Left ventricle myocardium (tissue), 1 donor: ENCODE measurements around the genes C1orf100, EFCAB2 and KIF26B.

- PRO-cap: no peak
Observed at GRCh38 chr1:244348646-244349508, 3.6 kb upstream of the C1orf100 start.

GRCh38 chr1:244352434-244352788, at the start of gene C1orf100:
C1orf100 (plus strand) TSS chr1:244352635.
- PRO-cap: no peak

DNA sequence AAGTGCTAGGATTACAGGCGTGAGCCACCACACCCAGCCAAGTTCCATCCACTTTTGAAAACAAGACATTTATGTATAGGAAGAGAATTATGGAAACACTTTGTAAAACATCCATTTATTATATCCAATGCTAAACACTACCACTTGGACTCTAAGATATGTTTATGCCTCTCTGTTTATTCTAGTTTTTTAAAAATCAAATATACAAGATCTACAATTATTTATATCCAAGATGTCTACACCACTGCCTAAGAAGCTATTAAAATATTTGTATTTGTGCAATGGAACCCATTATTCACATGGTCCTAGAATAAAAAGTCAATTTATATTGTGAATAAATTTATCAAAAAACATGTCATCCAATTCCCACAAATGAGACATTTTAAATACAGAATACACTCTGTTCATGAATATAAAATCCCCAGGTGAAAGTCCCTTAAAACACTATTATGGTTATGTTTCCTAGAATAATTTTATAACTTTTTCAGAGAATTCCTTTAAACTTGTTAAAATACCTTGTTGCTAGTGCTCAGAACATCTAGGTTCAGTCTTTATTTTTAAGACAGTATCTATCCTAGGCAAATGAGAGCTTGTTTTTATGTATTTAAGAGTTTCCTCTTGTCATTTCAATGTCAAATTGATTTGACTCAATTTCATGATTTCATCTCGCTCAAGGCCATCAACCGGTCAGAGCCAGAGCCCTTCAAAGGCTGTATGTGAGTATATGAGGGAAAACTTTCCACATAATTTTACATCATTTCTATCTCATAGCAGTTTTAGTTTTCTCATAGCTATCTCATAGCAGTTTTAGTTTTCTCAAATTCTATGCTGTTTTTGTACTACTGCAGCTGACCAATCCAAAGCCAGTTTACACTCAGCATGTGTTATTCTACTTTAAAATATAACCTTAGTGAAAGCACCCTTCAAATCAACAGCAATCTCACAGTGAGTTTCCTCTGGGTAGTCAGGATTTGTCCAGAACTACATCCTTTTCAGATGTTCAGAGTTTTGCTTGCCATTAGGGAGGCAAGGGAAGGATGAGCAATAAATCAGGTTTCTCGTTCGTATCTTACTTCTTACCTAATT, 12.9 kb downstream of the HNRNPU start:
- PRO-cap: no peak

- PRO-cap: bidirectional peak, plus-strand start at chr1:244969791, minus-strand start at chr1:244969708; bidirectional peak, plus-strand start at chr1:244970139, minus-strand start at chr1:244970228
Observed at GRCh38 chr1:244969570-244970272, at the start of gene EFCAB2. EFCAB2 (plus strand) TSS chr1:244969682.

DNA sequence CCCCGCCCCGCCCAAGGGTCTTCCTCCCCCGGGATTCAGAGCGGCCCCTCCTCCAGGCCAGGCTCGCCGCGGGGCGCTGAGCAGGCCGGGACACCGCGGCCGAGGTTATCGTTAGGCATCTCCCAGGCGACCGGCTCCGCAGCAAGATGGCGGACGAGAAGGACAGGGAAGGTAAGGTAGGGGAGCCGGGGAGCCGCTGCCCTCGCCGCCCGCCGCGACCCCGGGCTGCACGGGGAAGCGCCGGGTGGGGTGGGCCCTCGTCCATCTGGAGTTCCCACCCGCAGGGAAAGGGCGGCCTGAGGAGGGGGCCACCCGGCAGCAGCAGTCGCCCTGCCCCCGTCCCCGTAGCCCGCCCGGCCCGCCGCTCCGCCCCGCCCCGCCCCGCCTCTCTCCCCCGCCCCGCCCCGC, 795 bp downstream of the EFCAB2 start:
- PRO-cap: bidirectional peak, plus-strand start at position 118 of the sequence, minus-strand start at position 148 of the sequence; bidirectional peak, plus-strand start outside the sequence, minus-strand start at position 351 of the sequence

GRCh38 chr1:245085422-245086034, 69.3 kb upstream of the KIF26B start:
- PRO-cap: no peak

DNA sequence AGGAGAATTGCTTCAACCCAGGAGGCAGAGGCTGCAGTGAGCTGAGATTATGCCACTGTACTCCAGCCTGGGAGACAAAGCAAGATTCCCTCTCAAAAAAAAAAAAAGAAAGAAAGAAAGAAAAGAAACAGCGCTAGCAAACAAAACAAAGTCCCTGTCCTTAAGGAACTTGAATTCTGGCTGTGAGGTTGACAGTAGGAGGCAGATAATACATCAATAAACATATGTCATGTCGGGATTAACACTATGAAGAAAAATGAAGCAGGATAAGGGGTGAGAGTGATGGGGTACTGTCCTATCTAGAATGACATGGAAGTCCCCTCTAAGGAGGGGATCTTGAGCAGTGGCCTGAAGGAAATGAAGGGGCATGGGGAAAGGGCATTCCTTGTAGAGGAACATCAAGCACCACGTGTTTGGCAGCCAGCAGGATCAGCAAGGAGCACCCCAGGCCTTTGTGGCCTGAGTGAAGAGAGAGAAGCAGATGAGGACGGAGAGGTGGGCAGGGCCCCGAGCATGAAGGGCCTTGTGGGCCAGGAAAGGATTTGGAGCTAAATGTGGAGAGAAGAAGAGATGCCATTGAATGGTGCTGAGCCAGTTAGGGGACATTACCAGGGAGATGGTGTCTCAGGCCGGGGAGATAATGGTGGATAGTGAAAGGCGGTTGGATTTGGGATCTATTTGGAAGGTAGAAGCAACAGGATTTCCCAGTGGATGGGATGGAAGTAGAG, 57.2 kb upstream of the KIF26B start:
- PRO-cap: no peak

DNA sequence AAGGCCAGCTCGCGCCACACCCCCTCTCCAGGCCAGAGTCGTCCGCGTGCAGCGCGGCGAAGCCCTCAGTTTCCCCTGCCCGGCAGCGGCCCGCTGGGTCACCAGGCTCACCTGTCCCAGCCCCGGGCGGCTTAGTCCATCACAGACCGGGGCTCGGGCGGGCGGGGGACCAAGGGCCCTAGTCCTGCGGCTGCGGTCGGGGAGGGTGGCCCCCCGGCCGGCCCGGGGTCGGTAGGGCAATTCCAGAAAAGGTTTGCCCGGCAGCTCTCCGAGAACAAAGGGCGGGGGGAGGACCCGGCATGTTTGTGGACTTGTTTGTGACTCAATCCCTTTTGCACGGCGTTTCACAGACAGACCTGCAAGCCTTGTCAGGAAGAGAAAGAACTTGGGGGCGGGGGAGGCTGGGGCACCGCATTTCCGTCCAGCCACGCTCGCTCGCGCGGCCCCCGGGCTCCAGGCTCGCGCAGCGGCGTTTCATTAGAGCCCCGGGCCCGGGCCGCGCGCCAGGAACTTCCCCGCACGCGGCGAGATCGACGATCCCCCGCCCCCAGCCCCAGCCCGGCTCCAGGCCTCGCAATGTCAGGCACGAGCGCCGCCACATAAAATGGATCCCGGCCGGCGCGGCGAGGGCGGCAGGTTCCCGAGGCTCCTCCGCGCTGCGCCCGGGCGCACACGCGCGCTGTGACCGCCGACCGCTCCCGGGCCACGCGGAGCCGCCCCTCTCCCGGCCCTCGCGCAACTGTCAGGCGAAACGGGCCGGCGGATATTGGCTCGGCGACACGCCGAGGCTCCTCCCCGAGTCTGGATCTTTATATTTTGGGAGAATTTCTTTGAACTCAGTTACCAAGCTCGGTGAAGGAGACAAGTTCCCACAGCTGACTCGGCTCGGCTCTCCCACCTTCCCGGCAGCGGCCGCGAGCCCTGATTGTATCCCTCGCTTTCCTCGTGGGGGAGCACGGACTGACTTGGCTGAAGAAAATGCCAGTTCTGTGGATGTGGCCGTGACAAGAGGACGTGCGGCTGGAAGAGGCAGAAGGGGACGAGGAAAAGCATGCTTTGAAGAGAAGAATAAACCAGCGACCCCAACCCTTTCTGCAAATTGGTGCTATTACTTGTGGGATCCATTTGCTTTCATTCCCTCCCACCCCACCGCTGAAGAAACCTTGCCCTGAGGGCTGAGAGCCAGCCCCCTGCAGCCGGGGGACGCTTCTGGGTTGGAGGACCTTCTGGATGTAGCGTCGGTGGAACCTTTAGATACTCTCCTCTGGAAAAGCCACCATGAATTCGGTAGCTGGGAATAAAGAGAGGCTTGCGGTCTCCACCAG, at the start of gene KIF26B:
KIF26B (plus strand) TSS at position 839 of the 1,325 bp plus-strand sequence.
- PRO-cap: no peak

GRCh38 chr1:245257519-245257741, 102.6 kb downstream of the KIF26B start:
- PRO-cap: no peak

DNA sequence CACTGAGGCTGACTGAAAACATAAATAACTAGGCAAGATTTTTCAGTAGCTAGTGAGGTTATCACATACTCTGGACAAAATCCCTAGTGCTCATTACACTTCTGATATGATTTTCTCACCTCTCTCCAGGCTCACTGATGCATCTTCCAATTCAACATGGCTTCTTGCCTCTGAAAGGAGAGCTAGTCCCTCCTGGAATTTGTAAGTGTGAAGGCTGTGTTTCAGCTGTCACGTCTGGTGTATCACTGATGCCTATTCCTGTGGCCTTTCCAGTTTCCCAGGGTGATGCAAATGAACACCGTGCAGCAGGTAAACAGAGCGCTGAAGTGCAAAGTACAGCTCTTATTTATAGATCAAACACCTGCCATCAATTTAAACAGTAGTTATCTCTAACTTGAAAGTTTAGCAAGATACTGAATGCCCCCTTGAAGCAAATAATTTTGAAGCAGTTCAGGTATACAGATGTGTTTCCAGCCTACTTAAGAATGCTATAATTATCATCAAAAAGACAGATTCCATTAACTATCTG, 656.2 kb downstream of the KIF26B start:
- PRO-cap: no peak

GRCh38 chr1:245856767-245857705, 650.0 kb downstream of the SMYD3 start:
- PRO-cap: no peak

- PRO-cap: no peak
Observed at GRCh38 chr1:246071299-246072060, 435.6 kb downstream of the SMYD3 start.

GRCh38 chr1:246102133-246102891, 404.8 kb downstream of the SMYD3 start:
- PRO-cap: no peak

DNA sequence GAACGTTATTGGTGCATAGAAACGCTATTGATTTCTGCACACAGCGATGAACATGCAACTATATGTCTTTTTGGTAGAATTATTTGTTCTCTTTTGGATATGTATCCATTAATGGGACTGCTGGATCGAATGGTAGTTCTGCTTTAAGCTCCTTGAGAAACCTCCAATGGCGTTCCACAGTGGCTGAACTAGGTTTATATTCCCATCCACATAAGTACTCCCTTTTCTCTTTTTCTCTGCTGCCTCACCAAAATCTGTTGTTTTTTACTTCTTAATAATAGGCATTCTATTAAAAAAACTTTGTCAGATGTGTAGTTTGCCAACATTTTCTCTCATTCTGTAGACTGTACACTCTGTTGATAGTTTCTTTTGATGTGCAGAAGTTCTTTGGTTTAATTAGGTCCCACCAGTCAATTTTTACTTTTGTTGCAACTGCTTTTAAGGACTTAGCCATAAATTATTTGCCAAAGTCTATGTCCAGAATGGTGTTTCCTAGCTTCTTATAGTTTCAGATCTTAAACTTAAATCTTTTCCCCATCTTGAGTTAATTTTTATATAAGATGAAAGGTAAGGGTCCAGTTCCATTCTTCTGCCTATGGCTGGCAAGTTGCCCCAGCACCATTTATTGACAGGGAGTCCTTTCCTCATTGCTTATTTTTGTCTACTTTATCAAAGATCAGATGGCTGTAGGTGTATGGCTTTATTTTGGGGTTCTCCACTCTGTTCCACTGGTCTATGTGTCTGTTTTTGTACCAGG, 253.1 kb downstream of the SMYD3 start:
- PRO-cap: no peak

DNA sequence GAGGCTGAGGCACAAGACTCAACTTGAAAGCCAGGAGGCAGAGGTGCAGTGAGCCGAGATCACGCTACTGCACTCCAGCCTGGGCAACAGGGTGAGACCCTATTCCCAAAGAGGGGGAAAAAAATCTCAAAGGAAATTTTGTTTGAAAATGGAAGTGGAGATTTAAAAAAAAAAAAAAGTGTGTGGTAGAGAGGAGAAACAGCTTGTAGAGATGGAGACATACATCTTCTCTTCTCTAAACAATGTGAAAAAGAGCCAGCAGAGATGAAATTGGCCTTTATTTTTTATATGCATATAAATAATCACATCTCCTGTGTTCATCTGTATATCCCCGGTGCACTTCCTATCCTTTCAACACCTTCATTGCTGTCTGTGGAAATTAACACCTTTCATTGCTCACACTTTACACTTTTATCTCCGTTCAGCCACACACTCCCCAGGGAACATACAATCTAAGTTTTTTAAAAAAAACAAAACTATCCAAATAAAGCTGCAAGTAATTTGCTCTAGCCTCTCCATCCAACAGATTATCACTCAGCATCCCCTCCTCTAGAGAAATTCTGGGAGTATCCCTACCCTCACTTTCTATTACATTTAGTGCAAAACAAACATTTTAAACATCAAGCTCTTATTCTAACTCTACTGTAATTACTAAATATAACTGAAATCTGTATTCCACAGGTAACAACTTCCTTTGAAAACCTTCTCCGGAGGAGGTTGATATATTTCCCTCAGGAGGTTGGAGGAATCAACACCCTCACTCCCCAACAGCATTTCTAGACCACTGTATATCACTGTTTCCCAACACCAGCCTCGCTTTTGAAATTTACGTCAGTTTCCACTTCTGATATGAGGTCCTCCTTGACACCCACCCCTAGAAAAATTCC, 184.6 kb downstream of the SMYD3 start:
- PRO-cap: no peak

DNA sequence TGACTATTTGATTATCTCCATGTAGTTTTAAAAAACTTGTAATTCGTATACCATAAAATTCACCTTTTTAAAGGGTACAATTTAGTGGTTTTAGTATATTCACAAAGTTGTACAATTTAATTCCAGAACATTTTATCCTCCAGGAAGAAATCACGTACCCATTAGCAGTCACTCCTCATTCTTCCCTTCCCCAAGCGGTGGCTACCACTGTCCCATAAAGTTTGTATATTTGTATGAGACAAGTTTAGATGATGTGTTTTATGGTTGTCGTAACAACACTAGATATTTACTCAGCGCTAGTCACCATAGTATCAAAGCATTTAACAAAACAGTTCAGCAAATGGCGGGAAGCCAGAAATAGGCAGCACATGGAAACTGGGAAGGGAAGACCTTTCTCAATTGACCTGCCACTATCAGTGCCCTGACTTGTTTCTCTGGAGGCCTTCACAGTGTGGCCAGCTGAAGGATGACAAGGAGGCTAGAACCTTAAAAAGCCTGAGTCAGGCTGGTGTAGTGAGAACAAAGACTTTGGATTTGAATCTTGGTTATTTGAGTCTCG, 31.0 kb downstream of the CNST start:
- PRO-cap: bidirectional peak, plus-strand start at position 439 of the sequence, minus-strand start at position 203 of the sequence

GRCh38 chr1:246726805-246727328, 2.7 kb downstream of the SCCPDH start:
- PRO-cap: no peak

GRCh38 chr1:246788788-246789767, 64.9 kb downstream of the SCCPDH start:
- PRO-cap: no peak

GRCh38 chr1:246794766-246795167, 70.6 kb downstream of the SCCPDH start:
- PRO-cap: no peak

GRCh38 chr1:246876426-246877638, 54.9 kb downstream of the AHCTF1 start:
- PRO-cap: no peak